Measurements from ENCODE around the genes NSDHL, ZNF275, TREX2 and BGN.

DNA sequence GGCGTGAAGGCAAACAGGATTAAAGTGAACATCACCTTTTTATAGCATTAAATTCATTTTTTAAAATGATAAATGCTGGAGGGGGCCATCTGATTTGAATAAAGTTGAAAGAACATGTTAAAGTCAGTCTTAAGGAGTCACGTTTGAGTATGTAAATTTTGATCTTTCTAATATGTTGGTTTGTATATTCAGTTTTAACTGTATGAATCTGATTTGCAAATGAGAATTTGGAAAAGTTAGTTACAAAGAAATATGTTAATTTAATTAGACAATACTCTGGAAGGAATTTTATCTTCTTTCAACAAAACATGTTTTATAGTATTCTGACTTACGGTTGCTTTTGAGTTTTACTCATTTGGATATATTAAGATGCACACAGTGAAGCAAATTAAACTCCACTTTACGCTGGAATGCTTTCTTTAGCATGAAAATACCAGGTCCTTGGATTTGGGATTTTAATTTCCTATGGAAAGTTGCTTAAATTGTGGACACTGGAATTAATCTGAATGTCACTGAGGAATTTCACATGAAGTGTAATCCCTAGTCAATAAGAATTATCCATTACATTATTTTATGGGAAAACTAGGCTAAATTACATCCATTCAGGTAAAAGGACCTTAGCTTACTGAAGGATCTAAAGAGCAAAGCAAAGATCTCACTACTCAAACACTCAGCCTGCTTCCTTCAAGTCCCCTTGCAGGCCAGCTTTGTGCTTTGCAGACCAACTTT is 8.2 kb downstream of the VMA21 start:
- RAMPAGE, long total RNA = no peak
- RRBS = no CpG with 5 or more reads among the region's 4 CpGs

DNA sequence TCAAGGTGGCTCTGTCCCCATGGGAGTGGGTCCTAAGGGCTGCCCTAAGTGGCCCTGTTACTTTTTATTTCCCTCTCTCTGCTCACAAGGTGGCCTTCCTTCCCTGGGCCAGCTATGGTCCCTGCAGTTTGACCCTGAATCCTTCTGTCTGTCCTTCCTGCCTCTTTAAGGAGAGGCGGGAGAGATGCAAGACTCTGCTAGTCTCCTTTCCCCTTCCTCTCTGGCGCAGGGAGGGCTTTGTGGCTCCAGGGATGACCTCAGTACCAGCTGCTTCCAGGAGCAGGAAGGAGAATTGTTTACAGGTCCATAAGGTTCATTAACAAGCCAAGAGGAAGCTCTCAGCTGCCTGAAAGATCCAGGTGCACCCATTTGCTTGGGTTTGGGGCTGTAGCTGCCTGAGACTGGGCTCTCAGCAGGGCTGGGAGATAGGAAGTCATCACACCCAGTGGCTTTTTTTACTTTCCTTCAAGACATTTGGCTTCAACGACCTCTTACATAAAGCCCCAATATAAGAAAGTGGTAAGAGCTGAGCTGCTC is 4.1 kb upstream of the FATE1 start:
- RAMPAGE, long total RNA = no peak
- RRBS = no CpG with 5 or more reads among the region's 3 CpGs

GRCh38 chrX:151984214-151985286 is 10.1 kb upstream of the GABRE start:
- RAMPAGE, long total RNA = no peak
- RRBS = no CpG with 5 or more reads among the region's 10 CpGs

GRCh38 chrX:152451537-152451865 is 386 bp upstream of the GABRA3 start:
- RAMPAGE, long total RNA = no peak
- RRBS = no CpG with 5 or more reads among the region's 3 CpGs

DNA sequence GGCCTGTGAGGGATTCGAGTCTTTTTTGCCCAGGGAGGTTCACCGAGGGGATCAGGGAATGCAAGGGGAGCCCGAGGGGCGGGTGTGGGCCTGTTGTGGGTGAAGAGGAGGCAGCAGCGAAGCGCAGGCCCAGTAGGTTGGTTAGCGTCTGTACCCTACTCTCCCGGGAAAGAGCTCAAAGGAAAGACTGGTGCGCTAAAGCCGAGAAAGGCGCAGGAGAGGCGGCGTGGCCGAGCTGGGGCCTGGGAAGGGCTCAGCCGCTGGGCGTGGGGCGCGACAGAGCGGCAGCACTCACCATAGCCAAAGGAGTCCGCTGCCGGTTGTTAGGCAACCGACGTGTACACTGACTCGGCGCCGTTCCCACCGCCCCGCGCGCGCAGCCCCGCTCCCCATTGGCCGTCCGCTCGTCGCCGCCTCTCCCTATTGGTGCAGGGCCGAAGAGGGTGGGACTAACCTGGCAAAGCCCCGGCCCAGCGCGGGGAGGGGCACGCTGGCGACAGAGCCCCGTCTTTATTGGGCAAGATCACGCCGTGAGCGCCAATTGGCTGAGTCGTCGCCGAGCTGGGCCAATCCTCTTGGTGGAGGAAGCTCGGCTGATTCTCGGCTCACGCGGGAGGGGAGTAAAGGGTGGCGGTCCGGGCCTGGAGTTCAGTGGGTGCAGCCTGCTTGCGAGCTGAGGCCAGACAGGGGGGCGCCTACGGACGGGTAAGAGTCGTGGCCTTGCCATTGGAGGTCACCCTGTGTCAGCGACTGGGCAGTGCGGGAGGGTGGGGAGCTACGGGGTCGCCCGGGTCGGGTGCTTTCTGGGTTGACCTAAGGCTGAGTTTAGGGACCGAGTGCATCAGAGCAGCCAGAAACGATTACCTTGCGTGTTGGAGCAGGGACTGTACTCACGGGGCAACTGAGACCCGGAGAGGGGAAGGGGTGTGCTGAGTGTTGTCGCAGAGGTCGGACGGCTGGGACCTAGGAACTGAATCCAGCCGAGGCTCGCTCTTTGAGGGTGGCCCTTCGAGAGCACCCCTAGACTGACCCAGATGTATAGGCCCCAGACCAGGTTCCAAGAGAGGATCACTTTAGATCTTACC is at the start of gene NSDHL:
TSS of gene NSDHL (plus strand) at position 651 of the 1,085 bp plus-strand sequence.
- RAMPAGE, long total RNA = start-site peak on the minus strand centred at position 326 of the sequence, 39 bp wide, 1,222 and 4,939 reads in 2 replicates; start-site peak on the plus strand centred at position 642 of the sequence, 92 bp wide, 97 and 242 reads in 2 replicates
- RRBS = no CpG with 5 or more reads among the region's 78 CpGs

DNA sequence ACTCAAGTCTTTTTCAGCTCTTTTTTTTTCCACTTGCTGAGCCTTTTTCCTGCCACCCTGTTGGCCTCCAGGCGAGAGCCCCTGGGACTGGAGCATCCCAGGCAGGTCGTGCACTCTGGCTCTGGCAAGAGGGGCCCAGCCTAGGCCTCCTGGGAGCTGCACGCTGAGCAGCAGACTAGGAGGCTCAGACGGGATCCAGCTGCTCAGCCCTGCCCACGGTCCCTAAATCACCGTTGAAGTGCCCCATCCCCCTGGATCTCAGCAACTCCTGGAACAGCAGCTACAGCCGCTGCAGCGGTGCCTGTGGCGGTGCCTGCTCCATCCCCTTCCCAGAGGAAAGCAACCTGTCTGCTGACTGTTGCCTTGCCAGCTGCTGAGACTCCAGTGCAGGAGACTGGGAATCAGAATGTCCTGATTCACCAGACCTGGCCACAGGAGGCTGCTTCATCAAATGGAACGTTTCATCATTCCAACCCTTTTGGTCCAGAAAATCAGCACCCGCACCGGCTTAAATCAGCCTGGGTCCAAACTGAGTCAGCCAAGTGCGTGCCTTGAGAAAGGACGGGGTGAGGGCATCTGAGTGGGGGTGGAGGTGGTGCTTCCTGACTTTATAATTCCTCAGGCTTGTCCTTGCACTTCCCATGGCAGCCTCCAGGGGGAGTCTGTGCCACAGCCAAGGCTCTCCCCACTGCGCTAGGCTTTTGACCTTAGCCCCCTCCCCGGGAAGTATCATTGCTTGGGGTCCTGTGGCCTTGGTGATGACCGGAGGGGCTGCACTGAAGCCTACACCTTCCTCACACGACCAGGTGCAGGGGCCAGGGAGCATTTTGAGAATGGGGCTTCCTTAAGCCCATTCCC is 6.4 kb downstream of the ZNF185 start:
- RAMPAGE, long total RNA = no peak
- RRBS = no CpG with 5 or more reads among the region's 18 CpGs

GRCh38 chrX:152917525-152918231 is 19.8 kb downstream of the ZNF185 start:
- RAMPAGE, long total RNA = no peak
- RRBS = 72% methylated on average over 4 of the region's 10 CpGs

DNA sequence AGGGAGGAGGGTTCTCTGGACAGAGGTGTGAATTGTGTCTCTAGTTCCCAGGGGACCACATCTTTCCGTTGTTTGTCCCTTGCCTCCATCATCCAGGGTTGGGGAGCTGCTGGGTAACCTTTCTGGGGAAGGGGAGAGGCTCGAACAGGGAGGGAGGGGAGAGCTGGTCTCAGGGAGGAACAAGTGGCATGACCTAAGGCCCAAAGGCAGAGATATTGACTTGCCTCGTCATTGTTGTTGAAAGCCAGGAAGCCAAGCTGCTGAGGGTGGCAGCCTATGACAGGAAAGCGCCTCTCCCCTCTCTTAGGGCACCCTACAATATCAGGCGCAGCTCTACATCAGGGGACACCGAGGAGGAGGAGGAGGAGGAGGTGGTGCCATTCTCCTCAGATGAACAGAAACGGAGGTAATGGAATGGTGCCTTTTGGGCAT is 20.8 kb downstream of the ZNF185 start:
- RAMPAGE, long total RNA = no peak
- RRBS = no CpG with 5 or more reads among the region's 7 CpGs

DNA sequence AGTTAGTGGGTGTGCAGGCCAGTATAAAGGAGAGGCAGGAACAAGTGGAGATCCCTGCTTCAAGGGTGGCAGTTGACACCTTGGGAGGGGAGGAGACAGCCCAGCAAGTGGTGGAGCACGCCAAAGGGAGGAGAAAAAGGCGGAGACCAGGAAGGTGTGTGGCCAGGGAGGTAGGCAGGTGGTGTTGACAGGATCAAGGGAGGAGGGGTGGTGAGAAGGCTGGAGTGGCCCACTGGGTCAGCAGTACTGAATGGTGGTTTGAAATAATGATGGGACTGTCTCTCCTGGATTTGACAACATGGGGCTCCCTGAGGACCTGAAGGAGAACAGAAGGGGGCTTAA is 32.7 kb downstream of the ZNF185 start:
- RAMPAGE, long total RNA = no peak
- RRBS = no CpG with 5 or more reads among the region's 2 CpGs

DNA sequence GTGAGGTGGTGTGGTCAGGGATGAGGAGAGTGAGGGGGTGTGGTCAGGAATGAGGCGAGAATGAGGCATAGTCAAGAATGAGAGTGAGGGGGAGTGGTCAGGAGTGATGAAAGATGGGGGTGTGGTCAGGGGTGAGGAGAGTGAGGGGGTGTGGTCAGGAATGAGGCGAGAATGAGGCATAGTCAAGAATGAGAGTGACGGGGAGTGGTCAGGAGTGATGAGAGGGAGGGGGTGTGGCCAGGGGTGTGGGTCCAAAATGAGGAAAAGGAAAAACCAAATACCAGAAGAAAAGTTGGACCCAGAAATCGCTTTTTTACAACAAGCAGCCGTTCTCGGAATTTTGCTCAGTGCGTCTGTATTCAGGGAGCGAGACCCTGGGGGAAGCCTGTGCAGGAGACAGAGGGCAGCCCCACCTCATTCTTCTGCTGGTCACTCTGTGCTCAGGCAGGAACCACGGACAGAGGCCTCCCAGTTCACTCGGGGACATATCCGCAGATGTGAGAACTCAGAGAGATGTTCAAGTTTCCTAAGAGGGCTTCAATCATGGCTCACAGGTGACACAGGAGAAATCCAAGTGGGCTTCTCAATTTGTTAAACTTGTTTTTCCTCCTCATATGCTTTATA is 39.3 kb upstream of the PWWP4 start:
- RAMPAGE, long total RNA = no peak
- RRBS = no CpG with 5 or more reads among the region's 11 CpGs

DNA sequence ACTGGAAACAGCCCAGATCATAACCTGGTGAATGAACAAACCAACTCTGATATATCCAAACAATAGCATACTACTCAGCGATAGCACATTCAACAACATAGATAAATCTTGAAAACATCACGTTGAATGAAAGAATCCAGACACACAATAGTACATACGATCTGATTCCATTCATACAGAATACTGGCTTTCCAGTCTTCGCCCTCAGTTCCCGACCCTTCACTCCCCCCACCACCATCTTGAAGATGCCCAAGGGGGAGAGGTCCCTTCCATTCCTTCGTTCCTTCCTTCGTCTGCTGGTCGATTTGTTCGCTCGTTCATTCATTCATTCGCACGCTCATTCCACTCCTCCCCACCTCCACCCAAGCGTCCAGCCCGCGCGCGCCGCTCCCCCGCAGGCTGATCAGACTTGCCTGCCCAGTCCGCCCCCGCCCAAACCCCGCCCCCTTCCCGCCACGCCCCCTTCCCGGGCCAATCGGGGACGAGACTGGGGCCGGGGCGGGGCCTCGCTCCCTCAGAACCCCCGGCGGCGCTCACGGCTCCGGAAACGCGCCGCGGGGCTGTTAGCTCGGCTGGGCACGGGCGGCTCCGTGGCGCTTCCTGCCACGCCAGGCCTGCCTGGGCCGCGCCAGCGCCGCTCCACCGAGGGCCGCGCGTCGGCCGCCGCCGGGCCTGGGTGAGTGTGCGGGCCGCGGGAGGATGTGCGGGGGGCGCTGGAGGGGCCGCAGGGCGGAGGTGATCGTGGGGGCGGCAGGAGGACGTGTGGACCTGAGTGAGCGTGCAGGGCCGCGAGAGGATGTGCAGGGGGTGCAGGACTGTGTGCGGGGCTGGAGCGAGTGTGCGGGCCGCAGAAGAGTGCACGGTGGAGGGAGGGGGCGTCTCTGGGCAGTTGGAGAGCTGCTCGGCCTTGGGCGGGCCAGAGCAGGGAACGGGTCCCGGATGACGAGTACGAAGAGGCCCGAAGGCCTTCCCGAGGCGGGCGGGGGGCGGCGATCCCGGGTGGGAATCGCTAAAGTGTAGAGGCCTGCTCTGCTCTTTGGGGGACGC is at the start of gene ZNF275:
TSS of gene ZNF275 (plus strand) at position 544 of the 1,047 bp plus-strand sequence.
- RAMPAGE, long total RNA = no peak
- RRBS = 37% methylated on average over 10 of the region's 91 CpGs

DNA sequence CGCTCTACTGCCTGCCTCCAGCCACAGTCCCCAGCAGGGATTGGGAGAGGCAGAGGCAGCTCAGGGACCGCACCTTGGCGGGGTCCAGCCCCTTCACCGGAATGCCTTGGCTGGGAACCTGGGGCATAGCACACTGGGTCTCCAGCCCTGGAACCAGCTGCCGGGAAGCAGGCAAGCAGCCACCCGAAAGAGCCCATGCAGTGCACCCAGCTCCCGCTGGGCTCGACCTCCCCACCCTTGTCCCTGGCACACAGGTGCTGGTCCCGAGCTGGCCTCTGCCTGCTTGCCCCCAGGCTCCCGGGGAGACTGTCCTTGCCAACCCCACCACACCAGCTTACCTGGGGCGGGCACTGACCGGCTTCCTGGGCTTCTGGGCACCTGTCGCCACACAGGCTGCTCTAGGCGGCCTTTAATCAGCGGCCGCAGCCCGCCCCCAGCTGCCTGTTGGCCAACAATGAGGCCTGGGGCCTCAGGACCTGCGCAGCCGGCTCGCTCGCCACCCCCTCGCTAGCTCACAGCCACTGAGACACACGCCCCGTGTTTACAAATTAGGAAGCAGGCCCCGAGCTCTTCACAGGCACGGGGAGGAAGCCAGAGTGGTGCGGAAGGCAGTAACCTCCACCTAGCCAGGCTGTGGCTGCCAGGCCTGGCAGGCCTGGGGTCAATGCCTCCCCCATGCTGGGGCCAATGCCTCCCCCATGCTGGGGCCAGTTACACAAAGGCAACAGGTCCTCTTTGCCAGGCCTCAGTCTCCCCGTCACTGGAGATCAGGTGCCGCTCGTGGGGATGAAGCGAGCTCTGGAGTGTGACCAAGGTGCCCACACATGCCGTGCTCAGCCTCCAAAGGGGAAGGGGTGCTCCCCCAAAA is at the start of gene TREX2:
TSS of gene TREX2 (minus strand) at position 386 of the 868 bp plus-strand sequence.
- RAMPAGE, long total RNA = no peak
- RRBS = 77% methylated on average over 5 of the region's 32 CpGs

DNA sequence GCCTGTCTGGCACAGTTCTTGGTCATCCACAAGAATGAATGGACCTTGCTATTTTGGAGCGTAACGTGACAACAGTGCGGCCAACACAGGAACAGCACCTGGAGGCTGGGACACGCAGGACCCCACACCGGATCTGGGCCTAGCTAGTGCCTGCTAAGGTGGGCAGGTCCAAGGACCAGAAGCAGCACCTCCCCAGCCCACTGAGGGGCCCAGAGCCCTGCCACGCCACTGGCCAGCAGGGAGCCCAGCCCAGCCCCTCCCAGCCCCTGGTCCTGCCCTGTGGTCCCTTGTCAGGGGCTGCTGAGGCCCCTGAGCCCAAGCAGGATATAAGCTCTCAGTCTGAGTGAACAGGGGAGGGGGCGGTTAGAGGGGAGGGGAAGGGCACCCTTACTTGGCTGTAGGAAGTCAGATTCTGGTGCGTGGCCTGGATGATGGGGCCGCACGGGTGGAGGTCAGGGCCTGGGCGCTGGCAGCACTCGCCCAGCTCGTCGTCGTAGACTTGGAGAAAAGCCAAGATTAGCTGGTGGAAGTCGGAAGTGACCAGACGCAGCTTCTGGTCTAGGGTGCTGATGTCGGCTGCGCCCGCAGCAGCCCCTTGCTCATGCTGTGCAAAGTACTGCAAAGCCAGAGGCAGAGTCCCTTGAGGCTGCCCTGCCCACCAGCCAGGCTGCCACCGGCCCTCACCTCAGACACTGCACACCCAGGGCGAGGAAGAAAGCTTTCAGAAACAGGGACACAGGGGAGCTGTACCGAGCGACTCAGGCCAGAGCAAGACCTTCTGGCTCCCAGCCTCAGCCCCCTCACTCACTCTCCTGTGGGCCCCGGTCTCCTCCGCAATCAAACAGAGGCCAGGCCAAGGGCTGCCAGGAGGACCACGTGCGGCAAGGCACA is 9.5 kb upstream of the TREX2 start:
- RAMPAGE, long total RNA = no peak
- RRBS = no CpG with 5 or more reads among the region's 28 CpGs

GRCh38 chrX:153474451-153475141 is 4.2 kb upstream of the HAUS7 start:
- RAMPAGE, long total RNA = no peak
- RRBS = 14% methylated on average over 15 of the region's 72 CpGs

- RAMPAGE, long total RNA = start-site peak on the plus strand at chrX:153494973-153495013, 520 and 473 reads in 2 replicates
- RRBS = no CpG with 5 or more reads among the region's 54 CpGs
Measured at GRCh38 chrX:153494782-153496033, at the start of gene BGN. BGN (plus strand) TSS chrX:153494980.

GRCh38 chrX:153582946-153583267 is 16.0 kb downstream of the CCNQ start:
- RAMPAGE, long total RNA = no peak
- RRBS = no CpG with 5 or more reads among the region's 11 CpGs

GRCh38 chrX:153673010-153673413 is 601 bp downstream of the PNCK start:
- RAMPAGE, long total RNA = no peak
- RRBS = no CpG with 5 or more reads among the region's 28 CpGs

DNA sequence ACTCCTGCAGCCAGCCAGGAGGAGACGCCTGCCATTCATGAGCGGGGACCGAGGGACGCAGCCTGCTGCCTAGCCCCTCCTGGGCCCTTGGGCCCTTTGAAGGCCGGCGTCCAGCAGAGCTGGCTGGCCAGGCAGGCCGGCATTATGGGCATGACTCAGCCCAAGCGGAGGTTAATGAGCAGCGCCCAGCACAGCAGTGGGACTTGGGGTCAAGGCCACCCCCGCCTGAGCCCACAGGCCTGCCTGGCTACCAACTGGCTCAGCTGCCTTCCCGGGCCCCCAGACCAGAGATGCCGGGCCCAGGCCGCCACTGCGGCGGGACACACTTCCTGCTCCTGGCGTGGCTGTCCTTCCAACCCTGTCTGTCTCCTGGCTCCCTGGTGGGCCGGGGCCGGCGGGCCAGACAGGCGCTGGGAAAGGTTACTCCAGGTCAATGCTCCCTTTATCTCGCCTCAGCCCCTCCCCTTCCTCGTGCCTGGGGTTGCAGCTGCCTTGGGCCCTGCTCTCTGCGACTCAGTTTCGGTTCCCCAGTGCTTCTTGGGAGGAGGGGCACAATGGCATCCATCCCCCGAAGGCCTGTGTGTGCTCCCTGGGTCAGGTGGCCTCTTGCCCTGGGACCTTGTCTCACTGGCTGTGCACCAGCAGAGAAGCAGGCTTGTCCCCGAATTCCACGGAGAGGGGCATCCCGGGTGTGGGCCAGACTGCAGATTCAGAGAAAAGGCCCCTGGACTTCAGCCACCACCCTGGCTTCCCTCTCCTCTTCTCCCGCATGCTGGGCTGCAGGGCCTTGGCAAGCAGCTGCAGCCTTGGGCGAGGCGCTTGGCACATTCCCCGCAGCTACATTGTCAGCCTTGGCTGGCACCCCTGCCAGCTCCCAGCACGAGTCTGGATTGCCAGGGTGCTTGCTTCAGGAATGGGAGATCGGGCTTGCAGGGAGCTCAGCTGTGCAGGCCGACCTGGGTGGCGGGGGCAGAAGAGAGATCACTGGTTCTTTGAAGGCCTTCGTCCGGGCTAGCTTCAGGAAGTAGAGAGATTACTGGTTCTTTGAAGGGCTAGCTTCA is 2.2 kb downstream of the ABCD1 start:
- RAMPAGE, long total RNA = no peak
- RRBS = 27% methylated on average over 6 of the region's 38 CpGs

DNA sequence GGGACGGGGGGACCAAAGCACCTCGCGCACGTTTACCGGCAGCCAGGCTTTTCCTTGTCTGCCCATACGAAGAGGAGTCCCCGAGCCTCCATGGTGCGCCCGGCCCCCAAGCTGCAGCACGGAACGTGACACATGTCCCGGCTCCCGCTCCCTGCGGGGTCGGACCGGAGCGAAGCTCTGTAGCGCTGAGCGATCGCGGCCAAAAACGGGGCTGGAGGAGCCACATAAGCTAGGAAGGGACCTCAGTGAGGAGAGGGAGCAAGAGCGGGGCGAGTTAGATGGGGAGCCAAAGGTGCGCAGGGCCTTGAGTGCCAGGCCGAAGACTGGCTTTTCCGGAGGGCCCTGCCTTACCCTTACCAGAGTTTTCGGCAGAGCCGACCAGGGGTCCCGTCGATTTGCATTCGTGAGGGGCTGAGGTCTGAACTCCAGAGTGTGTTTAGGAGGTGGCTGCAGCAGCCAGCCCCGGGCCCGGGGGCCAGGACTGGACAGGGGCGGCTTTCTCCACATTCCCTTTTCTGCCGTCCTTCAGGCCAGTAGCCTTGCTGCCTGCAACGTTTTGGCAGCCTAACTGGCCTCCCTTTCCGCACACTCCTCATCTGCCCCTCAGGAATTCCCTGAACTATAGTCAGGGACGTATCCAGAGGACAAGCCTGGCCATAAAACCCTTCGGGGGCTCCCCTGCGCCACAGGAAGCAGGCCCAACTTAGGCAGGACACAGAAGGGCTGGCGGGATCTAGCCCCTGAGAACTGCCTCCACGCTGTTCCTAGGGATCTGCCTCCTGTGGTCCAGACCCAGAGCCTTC is 628 bp downstream of the SSR4 start:
- RAMPAGE, long total RNA = no peak
- RRBS = 13% methylated on average over 9 of the region's 43 CpGs

GRCh38 chrX:153947644-153948429 is 3.4 kb upstream of the RENBP start:
- RAMPAGE, long total RNA = no peak
- RRBS = no CpG with 5 or more reads among the region's 21 CpGs

All from epithelial cell of alveolus of lung (primary cell).